HL-60 (cell line): ENCODE measurements around a stretch of chr17.

DNA sequence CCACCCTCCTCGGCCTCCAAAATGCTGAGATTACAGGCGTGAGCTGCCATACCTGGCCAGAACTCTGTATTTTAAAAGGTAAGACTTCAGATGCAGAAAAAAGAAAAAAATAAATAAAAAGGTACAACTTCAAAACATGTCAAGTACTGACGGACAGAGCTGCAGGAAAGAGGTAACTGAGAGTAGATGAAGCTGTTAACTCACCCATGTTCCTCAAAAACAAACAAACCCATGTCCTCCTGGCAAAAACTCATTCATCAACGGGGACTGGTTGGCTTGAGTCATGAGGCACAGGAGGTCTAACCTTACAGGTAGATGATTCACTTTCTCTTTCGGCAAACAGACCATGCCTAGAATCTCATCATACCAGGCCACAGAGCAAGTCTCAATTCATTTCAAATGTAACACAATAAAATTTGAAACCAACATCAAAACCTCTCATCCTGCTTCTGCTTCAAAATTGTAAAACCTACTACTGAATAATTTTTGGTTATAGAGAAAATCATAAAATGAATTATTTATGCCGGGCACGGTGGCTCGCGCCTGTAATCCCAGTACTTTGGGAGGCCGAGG lies 12.3 kb upstream of the FASN start:
- RRBS: no CpG with 5 or more reads among the region's 10 CpGs

DNA sequence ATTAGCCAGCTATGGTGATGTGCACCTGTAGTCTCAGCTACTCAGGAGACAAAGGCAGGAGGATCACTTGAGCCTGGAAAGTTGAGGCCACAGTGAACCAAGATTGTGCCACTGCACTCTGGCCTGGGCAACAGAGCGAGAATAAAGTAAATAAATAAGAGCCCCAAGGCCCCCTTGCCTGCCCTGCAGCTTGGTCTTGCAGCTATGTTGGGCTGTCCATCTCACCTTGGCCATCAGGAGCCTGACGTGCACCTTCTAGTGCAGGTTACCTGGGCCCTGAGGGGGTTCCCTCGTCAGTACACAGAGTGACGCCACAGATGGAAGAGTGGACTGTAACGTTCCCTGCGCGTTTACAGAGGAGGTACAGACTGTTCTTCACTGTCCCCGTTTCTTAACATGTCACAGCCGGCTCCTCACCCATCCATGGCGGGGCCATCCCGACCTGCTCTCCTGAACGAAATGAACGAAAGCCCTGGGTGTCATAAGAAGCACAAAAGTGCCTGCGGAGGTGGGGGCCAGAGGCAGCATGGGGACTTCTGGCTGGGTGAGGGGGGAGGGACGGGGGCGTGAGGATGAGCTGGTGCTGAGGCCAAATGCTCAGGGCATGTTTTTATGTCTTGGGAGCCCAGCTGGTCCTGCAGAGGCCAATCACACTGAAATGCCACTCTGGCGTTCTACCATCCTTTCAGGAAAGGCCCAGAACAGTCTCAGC lies 15.9 kb upstream of the FASN start:
- RRBS: no CpG with 5 or more reads among the region's 17 CpGs

- RRBS: no CpG with 5 or more reads among the region's 12 CpGs
Measured at GRCh38 chr17:82120127-82120578, 22.1 kb upstream of the FASN start.

DNA sequence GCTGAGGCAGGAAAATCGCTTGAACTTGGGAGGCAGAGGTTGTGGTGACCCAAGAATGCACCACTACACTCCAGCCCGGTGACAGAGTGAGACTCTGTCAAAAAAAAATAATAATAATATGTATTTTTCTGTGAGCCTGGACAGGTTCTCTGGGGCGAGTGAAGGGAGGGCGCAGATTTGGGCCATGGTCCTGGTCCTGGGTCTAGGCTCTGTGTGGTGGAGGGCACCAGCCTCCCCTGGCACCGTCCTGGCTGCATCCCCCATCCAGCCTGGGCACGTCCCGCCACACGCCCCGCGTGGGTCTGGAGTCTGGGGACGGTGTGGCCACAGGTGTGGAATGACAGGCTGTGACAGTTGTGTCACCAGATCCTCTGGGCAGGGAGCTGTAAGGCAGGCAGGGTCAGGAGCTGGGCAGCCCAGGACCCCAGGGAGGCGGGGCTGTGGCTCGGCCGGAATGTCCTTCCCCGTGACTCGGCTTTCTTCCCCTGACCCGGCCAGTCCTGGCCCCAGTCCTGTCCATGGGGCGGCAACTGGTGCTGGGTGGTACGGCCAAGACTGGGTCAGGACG lies 3.6 kb upstream of the SLC16A3 start:
- RRBS: no CpG with 5 or more reads among the region's 20 CpGs

DNA sequence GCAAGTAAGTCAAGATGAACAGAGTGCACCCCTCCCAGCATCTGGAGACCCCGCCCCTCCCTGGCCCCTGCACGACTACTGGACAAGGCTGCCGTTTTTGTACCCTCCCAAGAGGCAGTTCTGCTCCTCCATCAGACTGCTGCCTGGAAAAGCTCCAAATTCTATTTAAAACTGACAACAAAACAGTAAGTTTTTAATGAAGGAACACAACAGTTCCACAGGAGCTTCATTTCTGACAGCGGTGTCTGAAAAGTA lies 21.7 kb downstream of the SLC16A3 start:
- RRBS: no CpG with 5 or more reads among the region's 4 CpGs

DNA sequence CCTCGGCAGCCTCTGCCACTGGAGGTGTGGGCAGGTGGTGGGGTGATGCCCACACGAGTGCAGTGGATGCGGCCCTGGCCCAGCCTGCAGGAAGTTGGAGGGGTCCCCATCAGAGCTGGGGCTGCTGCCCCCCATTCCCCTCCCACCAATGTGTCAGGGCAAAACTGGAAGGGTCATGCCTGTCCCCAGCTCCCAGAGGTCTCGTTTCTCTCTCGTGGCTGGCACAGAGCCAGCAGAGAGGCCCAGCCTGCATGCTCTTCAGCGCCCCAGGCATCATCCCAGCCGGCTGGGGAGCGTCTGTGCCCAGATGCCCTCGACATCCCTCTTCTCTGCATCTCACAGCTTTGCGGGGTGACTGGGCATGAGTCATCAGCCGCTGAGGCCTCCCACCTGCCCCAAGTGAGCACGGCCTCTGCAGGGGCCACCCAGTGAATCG lies 9.7 kb upstream of the CSNK1D start:
- RRBS: no CpG with 5 or more reads among the region's 13 CpGs

- RRBS: no CpG with 5 or more reads among the region's 16 CpGs
Measured at GRCh38 chr17:82287856-82288706, 14.6 kb upstream of the CSNK1D start.

GRCh38 chr17:82303242-82303665 lies 14.2 kb downstream of the CD7 start:
- RRBS: 51% methylated on average over 2 of the region's 17 CpGs

DNA sequence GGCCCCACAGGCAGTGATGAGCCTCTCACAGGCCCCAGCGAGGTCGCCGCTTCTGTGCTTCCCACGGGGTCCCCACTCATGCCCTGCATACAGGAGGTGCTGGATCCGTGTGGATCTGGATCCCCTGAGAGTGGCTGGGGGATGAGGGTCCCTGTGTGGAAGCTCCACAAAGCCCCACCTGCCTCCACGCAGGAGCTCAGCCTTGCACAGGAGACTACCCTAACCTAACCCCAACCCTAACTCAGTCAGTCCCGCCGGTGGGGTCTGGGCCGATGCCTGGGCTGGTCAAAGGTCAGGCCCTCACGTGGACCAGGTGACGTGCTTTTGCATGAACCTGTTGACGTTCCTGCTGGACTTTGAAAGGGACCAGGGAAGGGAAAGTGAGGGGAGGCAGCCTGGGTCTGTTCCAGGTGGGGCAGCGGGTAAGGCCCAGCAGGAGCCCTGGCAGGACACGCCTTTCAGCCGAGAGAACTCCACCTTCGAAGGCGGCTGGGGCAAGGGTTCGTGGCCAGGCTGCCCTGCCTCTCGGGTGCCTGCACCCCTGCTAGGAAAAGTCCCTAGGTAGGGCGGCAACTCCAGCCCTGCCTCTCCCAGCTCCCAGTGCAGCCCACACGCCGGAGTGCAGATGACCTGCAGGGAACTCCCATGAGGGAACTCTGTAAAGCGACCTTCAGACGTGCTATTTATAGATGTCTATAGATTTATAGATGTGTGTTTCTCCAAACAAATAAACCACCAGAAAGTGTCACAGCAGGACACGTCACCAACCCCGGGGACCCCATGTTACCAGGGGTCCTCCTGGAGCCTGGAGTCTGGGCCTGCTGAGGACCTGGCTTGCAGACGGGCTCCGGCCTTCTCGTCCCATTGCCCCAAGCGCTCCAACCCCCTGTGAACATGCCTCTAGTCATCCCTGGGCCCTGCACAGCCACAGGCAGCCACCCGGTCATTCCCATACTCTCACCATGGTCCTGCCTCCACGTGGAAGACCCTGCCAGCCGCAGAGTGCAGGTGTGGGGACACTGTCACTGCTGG lies 5.0 kb downstream of the SECTM1 start:
- RRBS: 80% methylated on average over 6 of the region's 33 CpGs

DNA sequence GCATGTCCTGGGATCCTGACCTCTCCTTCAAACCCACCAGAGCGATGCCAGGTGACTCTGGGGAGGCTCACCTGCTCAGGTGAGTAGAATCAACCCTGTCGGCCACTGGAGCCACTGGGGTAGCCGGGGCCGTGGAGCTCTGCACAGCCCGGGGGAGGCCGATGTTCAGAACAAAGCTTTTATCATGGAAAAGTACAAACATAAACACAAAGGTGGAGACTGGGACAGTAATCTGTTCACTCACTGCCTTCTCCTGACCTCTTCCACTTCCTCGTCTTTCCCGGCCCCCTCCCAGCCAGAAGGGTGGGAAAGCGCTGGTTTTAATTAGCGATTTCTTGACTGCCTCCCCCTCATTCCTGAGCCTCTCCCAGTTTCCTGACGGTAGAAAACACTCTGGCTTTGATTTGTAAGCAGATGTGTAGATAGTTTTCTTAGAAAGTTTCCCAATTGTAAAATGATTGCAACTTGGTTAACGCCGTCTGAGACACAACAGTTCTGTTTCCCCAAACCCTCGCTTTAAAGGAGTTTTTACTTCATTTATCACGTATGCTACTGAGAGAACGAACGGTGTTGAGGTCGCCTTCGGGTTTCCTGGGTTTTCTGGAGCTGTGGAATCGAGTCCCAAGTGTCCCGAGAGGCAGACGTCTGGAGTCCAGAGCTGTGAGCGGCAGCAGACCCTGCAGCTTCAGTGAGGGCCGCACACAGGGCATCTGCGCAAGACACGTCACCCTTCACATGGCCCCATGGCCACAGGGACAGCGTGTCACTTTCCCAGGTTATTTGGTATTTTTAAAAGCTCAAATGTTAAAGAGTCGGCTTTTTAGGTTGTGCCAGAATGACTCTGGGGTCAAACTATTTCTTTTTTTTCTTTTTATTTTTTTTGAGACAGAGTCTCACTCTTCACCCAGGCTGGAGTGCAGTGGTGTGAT lies 9.5 kb upstream of the TEX19 start:
- RRBS: no CpG with 5 or more reads among the region's 28 CpGs

DNA sequence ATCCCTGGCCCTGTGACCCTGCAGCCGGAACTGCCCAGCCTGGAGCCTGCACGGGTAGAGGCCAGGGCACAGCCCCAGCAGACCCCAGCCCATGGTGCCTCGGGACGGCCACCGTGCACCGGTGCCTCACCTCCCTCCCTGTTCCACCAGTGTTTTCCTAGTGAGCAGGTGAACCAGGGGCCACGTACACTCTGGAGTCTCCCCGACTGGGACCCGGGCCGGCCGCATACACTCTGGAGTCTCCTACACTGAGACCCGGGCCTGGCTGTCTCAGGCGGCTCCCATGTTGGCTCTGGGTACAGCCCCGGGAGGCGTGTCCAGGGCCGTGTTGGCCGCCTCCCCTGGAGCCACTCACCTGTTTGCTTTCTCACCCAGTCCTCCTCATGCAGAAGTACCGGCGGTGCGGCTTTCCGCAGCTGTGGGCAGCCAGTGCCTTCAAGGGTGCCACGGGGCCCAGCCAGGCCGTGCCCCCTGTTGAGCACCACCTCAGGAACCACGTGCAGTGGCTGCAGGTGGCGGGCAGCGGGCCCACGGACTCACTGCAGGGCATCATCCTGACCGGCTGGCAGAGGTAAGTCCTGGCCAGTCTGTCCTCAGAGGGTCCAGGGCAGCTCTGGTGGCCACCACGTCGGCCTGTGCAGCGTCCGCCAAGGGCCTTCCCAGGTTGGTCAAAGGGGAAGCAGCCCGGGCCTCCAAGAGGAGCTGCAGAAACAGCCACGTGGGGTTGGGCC lies 13.6 kb downstream of the CYBC1 start:
- RRBS: 94% methylated on average over 16 of the region's 34 CpGs

GRCh38 chr17:82438276-82438980 lies 12.1 kb downstream of the CYBC1 start:
- RRBS: no CpG with 5 or more reads among the region's 23 CpGs

- RRBS: 94% methylated on average over 1 of the region's 17 CpGs
Measured at GRCh38 chr17:82443849-82444143, 6.8 kb downstream of the CYBC1 start.

- RRBS: no CpG with 5 or more reads among the region's 17 CpGs
Measured at GRCh38 chr17:82484549-82485171, 26.1 kb downstream of the NARF start.

- RRBS: 6% methylated on average over 7 of the region's 30 CpGs
Measured at GRCh38 chr17:82520423-82521024, 992 bp downstream of the FOXK2 start.

DNA sequence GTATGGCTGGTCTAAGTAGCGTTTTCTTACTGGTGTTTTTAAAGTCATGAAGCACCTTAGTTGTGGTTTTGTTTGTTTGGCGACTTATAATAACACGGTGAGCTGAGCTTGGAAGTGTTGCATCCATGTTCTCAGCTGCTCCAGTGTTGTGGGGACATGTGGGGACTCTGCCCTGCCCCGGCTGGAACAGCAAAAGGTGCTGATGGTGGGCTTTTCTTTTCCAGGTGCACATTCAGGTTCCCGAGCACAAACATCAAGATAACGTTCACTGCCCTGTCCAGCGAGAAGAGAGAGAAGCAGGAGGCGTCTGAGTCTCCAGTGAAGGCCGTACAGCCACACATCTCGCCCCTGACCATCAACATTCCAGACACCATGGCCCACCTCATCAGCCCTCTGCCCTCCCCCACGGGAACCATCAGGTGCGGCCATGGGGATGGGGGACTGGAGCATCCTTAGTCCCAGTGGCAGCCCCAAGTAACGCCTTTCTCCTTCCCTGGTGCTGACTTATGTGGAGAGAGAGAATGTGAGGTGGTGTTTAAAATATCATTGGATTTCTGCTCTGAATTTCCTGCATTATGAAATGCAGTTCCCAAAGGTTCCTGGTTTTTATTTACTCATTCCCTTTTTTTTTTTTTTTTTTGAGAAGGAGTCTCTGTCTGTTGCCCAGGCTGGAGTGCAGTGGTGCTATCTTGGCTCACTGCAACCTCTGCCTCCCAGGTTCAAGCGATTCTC lies 43.8 kb downstream of the FOXK2 start:
- RRBS: no CpG with 5 or more reads among the region's 14 CpGs

DNA sequence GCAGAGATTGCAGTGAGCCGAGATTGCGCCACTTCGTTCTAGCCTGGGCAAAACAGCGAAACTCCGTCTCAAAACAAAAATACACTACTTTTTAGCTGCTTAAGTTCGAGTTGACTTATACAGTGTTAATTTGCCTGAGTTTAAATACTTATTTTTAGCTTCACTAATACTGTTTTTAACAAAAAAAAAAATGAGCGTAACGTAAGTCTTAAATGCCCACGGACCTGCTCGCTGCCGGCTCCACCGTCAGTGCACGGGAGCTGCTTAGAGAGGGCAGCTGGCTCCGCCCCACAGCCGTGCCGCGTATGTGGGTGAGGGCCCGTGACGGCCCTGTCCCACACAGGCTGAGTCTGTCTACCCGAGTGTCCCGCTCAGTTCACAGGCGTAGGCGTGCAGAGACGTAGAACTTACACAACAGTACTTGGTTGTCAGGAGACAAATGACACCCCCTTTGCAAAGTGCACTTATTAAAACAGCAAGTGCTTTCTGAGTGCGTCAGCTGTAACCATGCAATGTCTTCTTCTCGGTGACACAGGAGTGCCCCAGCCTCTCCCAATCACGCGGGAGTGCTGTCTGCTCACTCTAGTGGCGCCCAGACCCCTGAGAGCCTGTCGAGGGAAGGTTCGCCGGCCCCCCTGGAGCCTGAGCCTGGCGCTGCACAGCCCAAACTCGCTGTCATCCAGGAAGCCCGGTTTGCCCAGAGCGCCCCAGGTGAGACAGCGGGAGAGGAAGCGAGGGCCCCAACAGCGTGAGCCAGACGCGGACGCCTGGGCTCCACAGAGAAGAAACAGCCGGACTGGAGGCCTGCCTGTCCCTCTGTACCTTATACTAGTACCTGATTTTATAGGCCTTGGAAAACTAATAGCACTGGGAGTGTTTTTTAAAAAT lies 64.2 kb downstream of the FOXK2 start:
- RRBS: 79% methylated on average over 10 of the region's 43 CpGs

DNA sequence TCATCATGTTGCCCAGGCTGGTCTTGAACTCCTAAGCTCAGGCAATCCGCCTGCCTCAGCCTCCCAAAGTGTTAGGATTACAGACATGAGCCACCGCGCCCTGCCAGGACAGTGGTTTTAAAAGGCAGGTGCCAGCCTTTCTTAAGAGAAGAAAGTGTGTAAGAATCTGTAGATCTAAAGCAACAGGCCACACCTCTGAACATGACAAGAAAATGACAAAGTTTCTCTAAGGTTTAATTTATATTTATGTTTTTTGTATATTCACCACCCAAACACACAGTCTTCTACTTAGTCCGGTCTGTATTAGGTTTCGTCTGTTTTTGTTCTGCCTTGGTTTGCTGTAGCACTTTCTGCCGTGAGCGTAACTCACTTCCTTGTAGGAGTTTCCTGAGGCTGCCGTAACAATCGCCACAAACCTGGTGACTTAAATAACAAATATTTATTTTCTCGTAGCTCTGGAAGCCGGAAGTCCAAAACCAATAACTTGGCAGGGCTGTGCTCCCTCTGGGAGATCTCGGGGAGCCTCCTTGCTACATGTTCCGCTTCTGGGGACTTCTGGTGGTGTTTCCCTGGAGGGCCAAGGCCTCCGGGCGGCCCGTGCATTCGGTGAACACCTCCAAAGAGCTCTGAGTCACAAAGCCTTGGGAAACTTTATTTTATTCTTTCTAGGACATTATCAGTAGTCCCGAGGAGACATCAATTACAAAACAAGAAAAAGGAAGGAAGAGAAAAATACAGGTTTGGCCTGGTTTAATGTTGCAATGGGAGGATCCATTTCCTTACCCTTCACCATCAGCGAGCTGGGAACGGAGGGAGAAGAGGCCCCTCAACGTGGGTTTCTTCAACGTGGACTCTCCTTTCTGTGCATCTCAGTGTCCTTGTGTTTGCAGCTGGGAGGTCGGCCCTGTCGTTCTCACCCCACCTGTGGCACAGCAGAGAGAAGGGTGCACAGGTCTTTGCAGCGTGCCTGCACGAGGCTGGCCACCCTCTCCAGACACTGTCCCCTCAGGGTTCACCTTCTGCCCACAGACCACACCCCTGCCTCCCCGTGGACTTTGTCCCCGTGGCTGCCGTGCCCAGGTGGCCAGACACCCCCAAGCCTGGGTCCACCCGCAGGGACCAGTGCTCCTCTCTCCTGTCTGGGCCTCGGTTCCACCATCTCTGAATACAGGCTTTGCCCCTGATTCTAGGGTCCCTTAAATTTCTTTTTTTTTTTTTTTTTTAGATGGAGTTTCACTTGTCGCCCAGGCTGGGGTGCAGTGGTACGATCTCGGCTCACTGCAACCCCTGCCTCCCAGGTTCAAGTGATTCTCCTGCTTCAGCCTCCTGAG lies 7.0 kb upstream of the WDR45B start:
- RRBS: no CpG with 5 or more reads among the region's 34 CpGs

DNA sequence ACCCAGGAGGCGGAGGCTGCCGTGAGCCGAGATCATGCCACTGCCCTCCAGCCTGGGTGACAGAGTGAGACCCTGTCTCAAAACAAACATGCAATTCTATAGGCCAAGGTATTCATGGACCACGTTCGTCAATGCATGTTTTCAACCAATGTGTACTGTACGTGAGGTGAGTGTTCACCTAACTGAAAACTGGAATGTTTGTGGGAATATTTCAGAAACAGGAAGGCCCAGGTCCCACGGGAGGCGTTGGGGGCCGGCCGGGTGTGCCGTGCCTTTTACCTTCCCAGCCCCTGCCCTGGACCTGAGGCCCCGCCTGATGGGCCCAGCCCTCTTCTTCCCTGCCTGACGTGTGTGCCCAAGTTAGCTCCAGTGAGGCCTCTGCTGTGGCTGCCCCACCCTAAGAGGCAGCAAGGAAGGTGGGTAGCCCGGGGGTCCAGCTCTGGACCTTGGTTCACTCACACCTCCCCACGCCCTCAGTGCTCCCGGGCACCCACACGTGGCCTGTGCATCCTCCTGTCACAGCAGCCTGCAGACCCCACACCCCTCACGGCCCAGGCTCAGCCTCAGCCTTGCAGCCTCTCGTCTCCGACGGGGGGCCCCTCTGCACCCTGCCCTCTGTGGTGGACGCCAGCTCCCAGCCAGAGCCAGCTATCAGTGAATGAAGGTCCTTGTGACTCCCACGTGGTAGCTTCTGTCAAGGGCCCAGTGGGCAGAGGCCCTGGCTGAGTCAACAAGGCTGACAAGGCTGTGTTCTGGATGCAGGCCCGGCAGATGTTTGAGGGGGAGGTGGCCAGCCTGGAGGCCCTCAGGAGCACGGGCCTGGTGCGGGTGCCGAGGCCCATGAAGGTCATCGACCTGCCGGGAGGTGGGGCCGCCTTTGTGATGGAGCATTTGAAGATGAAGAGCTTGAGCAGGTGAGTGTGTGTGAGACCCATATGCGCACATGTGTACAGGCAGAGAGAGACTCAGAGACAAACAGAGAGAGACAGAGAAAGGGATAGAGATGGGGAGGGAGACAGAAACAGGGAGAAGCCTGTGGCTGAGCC lies 2.6 kb downstream of the FN3K start:
- RRBS: 86% methylated on average over 8 of the region's 31 CpGs

GRCh38 chr17:82765207-82765765 lies 13.4 kb downstream of the TBCD start:
- RRBS: no CpG with 5 or more reads among the region's 17 CpGs